AG09309 (cell line): ENCODE results near the gene NIPAL3.

- RRBS, result no CpG with 5 or more reads among the region's 5 CpGs
Measured at GRCh38 chr1:23559731-23559938, 334 bp upstream of the ID3 start.

- RRBS, result no CpG with 5 or more reads among the region's 11 CpGs
Measured at GRCh38 chr1:23694163-23695039, 2.8 kb downstream of the RPL11 start.

DNA sequence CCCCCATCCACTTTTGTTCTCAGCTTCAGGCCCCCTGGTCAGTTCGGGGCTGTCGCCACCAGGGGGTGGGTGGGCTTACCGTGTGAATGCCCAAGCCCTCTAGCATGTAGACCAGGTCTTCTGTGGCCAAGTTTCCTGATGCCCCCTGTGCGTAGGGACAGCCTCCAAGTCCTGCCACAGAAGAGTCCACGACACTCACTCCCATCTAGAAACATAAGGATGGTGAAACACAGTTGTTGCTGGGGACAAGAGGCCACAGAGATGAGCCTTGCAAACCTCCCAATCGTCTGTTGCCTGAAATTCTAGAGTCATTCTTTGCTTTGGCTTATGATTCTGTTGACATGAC is 3.7 kb upstream of the GALE start:
- RRBS, result no CpG with 5 or more reads among the region's 6 CpGs

- RRBS, result no CpG with 5 or more reads among the region's 5 CpGs
Measured at GRCh38 chr1:23936450-23937118, 23.0 kb upstream of the PNRC2 start.

- RRBS, result no CpG with 5 or more reads among the region's 14 CpGs
Measured at GRCh38 chr1:24105689-24106248, 6.2 kb downstream of the MYOM3 start.

DNA sequence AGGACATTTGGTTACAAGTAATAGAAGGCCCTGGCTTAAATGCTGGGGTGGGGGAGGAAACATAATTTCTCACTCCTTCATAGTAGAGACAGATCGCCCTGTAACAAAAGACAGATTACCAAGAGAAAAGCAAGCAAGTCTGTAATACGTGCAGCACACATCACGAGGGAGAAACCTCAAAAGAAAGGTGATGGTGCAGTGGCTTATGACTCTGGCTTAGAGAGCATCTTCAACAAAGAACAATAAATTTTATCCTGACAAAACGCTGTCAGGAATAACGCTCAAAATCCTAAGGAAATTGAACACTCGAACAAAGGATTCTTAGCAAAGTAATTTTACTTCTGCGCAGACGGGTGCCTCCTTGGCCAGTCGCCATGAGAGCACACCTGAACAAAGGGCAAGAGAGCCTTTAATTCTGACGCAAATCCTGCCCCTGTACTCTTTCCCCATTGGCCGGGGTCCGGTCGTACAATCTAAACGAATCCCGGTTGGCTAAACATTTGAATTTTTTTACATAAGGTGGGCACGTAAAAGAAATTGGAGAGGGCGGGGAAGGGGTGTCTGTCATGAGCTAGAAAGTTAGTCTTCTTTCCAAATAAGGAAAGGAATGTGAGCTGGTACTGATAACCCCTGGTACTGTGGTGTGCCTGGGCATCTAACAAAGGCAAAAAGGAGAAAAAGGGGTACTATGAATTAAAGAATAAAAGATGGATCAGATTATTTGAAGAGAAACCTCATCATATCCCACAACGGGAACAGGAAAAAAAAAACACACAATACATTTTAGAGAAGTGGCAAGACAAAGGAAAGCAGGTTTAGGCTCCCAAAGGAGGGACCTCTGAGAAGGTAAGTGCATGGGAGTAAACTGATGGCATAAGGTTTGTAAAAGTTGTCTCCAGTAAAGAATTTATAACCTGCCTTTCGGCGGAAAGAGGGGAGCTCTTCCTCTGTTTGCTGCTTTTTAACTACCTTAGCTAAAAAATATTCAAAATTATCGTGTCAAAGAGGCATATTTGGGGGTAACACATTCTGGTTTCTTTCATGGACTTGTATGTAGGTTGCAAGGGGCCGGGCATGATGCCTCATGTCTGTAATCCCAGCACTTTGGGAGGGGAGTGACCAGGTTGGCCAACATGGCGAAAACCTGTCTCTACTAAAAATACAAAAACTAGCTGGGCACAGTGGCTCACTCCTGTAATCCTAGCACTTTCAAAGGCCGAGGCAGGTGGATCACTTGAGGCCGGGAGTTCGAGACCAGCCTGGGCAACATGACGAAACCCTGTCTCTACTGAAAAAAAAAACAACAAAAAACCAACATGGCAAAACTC is 8.4 kb upstream of the IL22RA1 start:
- RRBS, result no CpG with 5 or more reads among the region's 27 CpGs

GRCh38 chr1:24414776-24415986 is at the start of gene NIPAL3:
NIPAL3 (plus strand) TSS chr1:24415802.
- RRBS, result 2% methylated on average over 8 of the region's 54 CpGs

DNA sequence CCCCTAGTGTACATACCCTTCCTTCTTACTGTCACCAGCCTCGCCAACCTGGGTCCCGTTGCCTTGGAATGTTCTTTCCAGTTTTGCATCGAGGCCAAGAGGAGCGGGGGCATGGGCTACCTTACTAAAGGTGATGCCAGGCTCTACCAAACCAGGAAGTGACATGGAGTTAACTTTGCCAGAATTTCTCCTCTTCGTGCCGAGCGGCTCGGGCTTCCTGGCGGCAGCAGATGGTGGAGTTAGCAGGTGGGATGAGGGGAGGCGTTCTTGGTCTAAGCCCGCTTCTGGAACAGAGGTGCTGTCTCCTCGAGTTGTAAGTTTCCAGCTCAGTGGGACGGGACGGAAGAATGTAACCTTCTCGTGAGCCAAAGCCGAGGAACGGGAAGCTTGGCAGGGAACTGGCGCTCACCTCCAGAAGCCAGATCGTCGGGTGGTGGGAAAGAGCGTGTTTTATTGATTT is 415 bp downstream of the NIPAL3 start:
- RRBS, result no CpG with 5 or more reads among the region's 21 CpGs

- RRBS, result no CpG with 5 or more reads among the region's 4 CpGs
Measured at GRCh38 chr1:24481929-24482444, 20.6 kb upstream of the RCAN3 start.

- RRBS, result no CpG with 5 or more reads among the region's 9 CpGs
Measured at GRCh38 chr1:24501715-24502018, 969 bp upstream of the RCAN3 start.

DNA sequence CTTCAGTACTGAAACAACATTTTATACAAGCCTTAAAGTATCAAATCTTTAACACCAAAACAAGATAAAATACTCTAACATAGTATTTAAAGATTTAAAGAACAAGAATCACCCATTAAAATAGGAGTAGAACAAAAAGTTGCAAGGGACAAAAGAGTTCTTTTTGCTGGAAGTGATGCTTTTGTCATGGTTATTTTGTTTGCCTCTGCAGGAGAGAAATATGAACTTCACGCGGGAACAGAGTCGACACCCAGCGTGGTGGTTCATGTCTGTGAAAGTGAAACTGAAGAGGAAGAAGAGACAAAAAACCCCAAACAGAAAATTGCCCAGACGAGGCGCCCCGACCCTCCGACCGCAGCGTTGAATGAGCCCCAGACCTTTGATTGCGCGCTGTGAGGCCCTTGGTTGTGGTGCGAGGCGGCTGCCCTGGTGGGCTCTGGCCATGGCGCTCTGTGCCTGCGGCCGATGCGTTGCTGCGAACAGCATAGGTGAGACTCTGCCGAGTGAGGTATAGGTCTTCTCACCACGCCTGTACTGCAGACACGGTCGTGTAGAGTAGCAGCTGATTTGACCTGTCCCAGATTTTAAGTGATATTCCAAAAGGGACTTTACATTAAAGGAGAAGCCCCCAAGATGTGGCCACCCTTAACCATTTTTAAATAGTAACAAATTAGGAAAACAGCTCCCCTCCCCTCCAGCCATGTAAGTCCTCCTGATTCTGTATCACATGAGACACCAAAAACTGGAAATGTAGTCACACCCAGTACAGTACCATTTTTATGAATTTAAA is 20.8 kb upstream of the NCMAP start:
- RRBS, result no CpG with 5 or more reads among the region's 23 CpGs

DNA sequence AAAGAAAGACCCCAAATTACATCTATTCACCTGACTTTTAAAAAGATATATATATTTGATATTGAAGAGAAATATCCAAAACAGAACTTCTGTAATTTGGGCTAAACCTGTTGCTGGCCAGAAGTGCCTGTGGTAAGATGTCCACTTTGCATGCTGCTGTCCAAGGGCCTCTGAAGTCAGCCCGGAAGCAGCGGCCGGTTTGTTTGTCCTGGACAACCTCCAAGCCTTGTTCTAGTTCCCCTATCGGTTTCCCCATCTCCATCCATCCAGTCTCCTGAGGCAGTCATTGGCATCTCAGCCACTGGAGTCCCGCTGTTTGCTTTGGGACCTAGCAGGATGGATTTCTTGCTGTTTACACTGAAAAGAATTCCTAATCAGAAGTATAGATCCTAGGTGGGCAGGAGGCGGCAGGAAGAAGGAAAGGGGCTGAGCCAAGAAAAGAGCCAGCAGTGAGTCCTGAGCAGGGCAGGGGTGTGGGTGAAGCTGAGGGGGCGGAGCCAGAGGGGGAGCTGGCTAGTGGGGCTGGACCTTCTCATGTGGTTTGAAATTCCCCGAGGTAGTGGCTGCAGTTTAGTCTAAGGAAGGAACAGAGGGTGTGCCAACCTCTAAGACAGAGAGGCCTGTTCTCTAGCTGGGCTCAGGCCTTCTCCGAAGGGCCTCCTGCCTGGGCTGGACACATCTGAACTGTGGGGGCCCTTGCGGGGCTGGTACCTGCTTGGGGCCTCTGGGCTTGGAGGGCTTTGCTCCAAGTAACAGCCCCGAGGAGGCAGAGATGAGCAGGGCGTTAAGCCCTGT is 3.3 kb downstream of the NCMAP start:
- RRBS, result no CpG with 5 or more reads among the region's 12 CpGs

GRCh38 chr1:24674718-24675214 is 31.7 kb downstream of the SRRM1 start:
- RRBS, result no CpG with 5 or more reads among the region's 4 CpGs

GRCh38 chr1:24743791-24744229 is 1.4 kb upstream of the CLIC4 start:
- RRBS, result no CpG with 5 or more reads among the region's 6 CpGs

GRCh38 chr1:24749102-24749912 is 4.1 kb downstream of the CLIC4 start:
- RRBS, result no CpG with 5 or more reads among the region's 11 CpGs

GRCh38 chr1:24765045-24765738 is 19.9 kb downstream of the CLIC4 start:
- RRBS, result no CpG with 5 or more reads among the region's 4 CpGs

GRCh38 chr1:24771065-24771621 is 25.9 kb downstream of the CLIC4 start:
- RRBS, result no CpG with 5 or more reads among the region's 4 CpGs

DNA sequence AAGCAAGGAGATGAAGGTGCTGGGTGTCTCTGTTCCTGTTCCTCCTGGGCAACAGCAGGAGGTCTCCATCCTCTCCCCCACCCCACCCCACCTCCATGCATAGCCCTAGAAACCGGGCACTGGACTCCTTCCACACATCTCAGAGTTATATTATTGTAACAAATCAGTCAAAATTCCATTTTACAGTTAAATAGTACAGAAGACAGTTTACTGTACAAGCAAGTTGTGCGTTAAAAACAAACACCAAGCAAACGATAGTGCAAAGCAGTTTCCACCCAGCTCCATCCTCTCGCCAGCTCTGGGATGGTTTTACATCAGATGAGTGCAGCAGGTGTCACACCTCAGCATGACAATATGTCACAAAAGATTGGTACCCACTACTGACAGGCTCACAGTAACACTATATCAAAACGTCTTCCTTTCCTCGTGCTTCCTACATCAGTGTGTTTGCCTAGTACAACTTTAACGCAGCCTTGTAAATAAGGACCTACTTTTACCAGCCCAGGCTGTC is 30.6 kb downstream of the RUNX3 start:
- RRBS, result no CpG with 5 or more reads among the region's 7 CpGs

DNA sequence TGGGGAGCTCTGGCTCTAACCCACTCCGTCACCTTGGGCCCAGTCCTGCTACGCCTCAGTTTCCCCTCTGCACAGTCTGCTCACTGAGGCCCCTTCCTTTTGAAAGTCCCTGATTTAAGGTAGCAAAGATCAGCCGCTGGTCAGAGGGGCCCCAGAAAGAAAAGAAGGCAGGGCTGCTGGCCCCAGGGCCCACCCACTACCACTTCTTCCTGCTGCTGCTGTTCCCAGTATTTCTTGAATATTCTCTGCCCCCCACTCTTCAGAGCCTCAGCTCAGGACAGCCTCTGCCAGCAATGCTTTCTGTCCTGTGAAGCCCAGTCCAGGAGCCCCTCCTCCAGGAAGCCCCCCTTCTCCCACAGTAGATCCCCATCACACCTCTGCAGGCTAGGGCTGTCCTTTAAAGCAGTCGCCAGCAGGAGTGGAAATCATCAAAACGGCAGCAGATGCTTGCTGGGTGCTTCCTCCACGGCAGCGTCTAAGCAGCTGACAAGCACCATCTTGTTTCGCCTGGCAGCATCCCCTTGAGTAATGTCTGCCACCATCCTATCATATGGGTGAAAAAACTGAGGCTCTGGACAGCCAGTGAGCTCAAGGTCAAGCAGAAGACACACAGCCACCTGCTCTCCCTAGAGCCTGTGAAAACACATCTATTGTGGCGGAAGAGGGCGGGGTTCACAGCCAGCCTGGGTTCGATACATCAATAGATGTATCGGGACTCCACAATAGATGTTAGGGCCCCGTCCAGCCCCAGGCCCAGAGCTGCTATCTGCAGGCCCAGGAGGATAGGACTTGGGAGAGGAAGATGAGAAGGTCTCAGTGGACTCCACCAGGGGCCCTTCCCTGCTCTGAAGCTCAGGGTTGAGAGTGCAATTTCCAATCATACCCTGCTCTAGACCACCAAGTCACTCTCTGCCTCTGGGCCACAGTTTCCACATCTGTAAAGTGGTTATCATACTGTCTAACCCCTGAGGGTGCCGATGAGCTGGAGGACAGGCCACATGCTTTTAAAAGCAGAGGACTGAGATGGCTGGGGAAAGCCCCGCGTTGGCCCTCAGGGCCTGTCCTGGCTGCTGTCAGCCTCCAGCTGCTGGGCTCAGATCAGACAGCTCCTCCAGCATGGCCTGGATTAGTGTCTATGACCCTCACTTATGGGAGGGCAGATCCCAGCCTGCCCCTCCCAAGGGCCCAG is 17.5 kb downstream of the RUNX3 start:
- RRBS, result no CpG with 5 or more reads among the region's 16 CpGs

GRCh38 chr1:24927372-24928438 is 2.4 kb downstream of the RUNX3 start:
- RRBS, result no CpG with 5 or more reads among the region's 26 CpGs